ENCODE measurements around the genes PIGQ, WFIKKN1 and CHTF18.

DNA sequence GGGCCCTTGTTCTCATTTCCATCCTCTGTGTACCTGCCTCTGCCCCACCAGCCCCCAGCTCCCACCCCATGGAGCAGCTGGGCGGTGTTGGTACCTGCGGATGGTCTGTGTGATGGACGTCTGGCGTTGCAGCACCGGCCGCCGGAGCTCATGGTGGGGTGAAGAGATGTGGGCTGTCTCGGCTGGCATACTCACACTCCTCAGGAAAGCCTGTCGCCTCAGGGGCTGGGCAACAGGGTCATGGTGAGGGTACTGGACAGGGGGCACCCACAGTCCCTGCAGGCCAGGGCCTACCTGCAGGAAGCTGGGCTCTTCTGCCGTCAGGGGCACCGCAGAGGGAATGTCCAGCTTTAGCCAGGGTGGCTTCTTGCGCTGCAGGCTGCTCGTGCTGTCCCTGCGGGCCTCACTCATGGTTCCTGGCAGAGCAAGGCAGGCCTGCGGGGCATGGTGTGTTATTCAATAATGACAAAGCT is 7.8 kb downstream of the RHBDF1 start:
- RRBS, result no CpG with 5 or more reads among the region's 15 CpGs

GRCh38 chr16:85428-85925 is 7.5 kb downstream of the MPG start:
- RRBS, result no CpG with 5 or more reads among the region's 18 CpGs

DNA sequence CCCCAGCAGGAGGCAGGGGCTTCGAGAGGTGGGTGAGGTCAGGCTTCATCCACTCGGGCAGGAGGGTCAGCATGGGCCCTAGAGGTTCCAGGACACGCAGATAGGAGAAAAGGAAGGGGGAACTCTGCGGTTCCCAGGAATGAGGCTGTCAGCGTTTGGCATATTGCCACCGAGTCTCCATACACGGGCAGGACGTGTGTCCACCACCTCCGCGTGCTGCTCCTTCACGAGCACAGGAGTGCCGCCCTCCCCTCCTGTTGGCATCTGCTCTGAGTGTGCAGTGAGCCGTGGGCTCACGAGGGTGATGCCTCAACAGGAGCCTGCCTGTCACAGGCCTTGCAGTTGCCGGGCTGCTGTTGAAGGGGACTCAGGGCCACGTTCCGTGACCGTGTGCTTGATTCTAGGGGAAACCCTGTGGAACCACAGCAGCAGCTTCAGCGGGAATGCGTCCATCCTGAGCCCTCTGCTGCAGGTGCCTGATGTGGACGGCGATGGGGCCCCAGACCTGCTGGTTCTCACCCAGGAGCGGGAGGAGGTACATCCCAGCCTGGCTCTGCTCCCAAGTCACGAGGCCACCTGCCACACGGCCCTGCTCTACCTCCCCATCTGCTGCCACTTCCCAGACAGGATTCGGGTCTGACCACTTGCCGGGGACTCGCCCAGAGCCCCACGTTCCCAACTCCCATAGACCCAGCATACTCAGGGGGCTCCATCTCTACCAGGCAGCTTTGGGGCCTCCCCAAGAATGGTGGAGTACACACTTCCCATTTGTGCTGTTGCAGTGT is 14.6 kb downstream of the RGS11 start:
- RRBS, result no CpG with 5 or more reads among the region's 29 CpGs

DNA sequence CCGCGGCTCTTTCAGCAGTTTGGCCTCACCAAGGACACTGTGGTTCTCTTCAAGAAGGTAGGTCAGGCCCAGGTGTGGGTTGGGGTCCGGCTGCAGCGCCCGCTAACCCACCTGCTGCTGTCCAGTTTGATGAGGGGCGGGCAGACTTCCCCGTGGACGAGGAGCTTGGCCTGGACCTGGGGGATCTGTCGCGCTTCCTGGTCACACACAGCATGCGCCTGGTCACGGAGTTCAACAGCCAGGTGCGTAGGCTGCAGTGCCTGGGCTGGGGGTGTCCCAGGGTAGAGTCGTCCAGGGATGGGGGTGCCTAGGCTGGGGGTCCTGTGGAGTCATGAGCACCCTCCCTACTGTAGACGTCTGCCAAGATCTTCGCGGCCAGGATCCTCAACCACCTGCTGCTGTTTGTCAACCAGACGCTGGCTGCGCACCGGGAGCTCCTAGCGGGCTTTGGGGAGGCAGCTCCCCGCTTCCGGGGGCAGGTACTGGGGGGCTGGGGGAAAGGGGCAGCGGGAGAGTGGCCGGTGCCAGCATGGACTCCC is 2.1 kb downstream of the PDIA2 start:
- RRBS, result 97% methylated on average over 4 of the region's 25 CpGs

- RRBS, result 94% methylated on average over 4 of the region's 28 CpGs
These were observed 4.5 kb downstream of the PDIA2 start for GRCh38 chr16:287184-288148.

- RRBS, result no CpG with 5 or more reads among the region's 28 CpGs
These were observed 2.5 kb downstream of the PGAP6 start for GRCh38 chr16:378910-380070.

- RRBS, result 1% methylated on average over 15 of the region's 27 CpGs
These were observed 292 bp downstream of the PGAP6 start for GRCh38 chr16:381591-381781.

DNA sequence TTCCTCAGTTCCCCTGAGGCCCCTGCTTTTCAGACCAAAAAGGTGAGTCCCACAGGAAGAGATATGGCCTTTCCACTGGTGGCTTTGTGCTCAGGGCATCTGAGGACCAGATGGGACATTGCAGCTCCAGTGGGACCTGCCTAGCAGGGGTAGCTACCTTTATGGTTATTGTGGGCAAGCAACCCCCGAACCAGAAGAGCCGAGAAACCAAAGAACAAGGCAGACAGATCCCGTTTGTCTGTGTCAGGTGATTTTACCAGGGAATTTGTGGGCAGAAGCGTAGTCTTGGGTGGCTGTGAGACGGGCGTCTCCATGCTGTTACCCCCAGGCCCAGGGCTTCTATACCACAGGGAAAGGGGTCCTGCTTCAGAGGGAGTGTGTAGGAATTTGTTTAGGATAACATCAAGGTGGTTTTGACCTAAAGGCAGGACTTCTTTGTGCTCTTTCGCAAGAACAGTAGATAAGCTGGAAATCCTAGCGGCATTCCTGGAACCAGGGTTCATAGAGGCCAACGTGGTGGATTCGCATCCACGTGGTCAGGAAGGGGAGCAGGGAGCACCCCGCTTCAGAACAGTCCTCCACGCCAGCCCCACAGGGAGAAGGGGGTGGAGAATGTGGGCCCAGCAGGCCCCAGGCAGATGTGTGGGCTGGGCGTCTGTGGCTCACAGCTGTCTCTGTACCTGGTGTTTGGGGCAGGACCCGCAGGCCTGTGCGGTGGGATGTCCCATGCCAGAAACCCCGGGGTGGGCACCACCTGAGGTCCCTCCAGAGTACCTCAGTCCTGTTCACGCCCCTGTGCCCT is 3.9 kb downstream of the DECR2 start:
- RRBS, result no CpG with 5 or more reads among the region's 18 CpGs

DNA sequence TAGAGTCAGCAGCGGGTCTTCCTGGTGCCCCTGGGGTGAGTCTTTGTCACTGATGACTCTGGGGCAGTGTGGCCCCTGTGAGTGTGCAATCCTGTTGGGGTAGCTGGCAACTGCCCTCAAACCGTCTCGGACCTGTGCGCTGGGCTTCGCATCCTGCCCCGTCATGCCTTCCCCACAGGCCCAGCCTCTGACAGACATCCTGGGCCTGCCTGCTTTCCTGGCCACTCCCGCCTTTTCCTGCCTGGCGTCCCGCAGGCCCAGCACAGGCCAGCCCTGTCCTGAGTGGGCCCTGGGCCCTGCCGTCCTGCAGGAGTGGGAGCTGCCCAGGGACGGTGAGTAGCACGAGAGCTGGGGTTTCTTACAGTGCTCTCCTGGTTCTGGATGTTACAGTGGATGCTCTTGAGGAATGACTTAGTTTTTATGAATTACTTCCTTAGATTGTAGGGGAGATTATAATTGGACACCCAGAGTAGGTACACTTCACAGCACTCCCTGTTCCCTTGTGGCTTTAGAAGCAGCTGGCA is 50.1 kb upstream of the CAPN15 start:
- RRBS, result no CpG with 5 or more reads among the region's 12 CpGs

- RRBS, result 97% methylated on average over 7 of the region's 12 CpGs
These were observed 30.2 kb upstream of the CAPN15 start for GRCh38 chr16:497329-497693.

DNA sequence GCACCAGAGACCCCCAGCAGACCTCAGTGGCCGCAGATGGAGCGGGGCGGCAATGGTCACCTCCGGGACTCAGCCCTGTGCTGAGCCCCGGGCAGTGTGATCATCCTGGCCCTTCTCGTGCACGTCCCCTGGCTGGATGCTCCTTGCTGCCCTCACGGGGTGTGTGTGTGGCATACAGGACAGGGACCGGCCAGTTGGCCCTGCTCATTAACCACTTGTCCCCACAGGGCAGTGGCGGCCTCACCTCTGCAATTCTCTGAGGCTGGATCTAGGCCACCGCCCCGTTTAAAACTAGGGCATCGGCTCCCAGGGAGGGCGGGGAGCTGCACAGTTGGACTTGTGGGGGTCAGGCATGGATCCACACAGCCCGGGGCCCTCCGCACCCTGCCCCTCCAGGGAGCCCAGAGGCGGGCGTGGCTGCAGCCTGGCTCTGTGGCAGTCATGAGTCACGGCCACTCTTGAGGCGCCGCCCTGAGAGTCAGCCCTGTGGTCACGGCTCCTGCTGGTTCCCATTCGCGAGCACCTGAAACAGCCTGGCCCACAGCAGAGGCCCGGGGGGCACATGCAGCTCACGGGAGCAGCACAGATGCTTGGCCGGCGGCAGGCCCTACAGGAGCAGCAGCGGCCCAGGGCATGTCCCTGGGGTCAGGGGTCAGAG is 7.9 kb downstream of the CAPN15 start:
- RRBS, result 54% methylated on average over 7 of the region's 29 CpGs

DNA sequence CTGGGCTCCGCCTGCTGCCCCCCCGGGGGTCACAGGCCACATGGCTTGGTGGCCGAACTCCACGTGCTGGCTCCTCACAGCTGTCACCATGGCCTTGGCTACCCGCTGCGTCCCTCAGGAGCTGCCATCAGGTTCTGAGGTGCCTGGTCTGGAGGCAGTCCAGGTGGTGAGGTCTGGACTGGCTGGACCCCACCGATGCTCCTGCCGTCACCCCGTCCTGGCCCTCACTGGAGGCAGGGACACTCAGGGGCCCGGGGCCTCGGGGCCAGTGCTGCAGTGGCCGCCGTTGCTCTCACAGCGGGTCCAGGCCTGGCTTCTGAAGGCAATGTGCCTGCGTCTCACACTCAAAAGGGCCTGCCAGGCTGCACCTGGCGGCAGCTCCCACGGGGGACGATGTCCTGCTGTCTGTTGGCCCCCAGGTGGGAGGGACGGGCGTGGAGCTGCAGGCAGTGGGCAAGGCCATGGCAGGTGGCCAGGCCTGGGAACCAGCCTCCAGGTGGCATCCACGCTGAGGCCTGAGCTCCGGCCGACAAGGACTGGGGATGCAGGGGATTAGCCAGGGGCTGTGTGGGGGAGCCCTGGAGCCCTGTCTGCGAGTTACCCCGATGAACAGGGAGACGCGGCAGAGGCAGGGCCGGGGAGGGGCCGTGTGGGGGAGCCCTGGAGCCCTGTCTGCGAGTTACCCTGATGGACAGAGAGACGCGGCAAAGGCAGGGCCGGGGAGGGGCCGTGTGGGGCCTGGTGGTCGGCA is 13.4 kb downstream of the CAPN15 start:
- RRBS, result 90% methylated on average over 5 of the region's 35 CpGs

DNA sequence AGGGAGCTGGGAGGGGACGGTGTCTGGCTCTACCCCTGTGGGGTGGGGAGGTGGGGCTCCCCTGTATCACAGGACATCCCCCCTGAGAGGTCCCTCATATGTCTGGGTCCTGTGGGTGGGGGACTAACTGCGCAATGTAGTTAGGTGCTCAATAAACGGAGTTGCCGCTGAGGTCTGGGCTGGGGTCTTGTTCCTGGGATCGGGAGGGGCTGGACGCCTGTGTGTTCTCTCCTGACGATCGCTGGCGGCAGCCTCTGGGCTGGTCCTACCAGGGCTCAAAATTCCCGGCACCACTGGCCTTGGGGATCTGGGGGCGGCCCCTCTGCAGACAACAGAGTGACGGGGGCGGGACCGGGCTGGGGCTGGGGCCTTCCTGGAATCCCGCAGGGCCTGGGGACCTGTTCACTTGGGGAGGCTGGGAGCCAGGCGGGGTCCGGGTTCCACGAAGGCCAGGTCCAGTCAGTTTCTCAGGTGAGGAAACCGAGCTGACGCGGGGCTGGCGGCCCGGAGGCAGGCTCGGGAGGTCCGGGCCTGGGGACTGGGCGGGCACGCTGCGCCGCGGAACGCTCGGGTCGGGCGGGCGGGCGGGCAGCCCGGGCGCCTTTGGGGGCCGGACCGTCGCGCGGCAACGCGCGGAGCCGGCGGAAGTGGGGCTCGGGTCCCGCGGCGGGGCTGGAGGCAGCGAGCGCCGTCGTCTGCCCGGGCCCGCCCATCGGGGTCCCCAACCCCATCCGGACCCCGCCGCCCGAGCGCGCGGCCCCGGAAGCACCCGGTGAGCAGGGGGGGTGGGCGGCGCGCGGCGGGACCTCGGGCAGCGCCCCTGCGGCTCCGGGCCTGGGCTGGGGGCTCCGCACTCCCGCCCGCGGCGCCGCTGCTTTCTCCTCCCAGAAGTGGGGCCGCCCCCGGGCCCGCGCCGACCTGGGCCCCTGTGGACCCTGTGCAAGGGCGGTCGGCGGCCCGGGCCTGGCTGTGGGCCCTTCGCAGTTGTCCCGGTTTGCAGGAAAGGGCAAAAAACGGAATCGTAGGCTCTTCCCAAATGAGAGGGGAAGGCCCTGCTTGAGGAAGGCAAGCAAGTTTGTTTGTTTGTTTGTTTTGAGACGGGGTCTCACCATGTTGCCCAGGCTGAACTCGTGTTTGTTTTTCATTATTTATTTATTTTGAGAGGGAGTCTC is at the start of gene PIGQ:
Gene PIGQ (plus strand): TSS at position 644 of the 1,172 bp plus-strand sequence.
- RRBS, result 1% methylated on average over 62 of the region's 98 CpGs

DNA sequence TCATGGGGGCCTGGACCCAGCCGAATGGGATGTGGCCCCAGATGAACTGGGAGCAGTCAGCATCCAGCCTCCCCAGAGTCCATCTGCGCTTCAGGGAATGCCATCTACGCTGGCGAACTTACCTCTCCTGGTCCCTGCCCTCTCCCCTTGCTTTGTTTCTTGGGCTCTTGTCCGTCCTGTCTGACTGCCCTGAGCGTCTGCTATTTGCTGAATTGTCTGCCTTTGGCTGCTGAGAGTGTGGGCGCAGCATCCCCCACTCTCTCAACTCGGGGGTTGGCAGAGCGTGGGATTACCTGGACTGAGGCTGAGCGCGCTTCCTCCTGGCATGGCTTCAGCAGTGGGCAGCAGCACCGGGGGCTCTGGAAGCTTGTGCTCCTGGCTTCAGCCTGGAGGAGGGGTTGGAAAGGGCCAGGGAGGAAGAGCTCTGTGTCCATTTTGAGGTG is 2.2 kb downstream of the RAB40C start:
- RRBS, result no CpG with 5 or more reads among the region's 12 CpGs

DNA sequence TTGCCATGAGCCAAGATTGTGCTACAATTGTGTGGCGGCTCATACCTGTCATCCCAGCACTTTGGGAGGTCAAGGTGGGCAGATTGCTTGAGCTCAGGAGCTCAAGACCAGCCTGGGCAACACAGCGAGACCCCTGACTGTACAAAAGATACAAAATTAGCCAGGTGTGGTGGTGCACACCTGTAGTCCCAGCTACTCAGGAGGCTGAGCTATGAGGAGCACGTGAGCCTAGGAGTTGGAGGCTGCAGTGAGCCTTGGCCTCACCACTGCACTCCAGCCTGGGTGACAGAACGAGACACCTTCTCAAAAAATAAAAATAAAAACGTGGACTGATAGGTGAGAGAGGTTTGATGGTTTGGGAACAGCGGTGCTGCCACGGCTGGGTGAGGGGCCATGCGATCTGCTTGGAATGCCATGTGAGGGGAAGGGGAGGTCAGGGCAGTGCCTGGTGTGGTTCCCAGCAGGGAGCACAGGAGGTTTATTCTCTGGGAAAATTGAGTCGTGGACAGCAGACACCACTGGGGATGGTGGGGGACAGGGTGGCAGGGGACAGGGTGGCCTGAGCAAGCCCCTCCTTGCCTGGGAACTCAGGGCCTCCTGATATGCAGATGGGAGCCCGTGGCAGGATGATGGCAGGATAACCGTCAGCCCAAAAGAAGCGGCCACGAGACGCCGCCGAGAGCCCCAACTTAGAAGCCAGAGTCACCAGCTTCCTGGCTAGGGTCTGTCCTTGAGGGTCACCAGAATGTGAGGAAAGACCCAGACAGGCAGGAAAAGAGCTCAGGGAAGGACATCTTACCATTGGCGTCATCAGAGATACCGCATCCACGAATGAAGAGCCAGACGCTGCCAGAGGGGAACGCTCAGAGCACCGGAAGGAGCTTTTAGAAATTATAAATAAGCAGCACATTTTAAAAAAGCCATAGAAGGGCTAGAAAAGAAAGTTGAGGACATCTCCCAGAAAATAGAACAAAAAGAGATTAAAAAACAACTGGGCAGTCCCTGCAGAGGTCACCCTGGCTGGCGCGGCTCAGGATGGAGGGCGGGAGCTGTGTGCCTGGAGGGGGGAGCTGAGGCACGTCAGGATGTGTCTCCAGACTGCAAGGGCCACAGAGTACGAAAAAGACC is 19.3 kb downstream of the RAB40C start:
- RRBS, result no CpG with 5 or more reads among the region's 27 CpGs

DNA sequence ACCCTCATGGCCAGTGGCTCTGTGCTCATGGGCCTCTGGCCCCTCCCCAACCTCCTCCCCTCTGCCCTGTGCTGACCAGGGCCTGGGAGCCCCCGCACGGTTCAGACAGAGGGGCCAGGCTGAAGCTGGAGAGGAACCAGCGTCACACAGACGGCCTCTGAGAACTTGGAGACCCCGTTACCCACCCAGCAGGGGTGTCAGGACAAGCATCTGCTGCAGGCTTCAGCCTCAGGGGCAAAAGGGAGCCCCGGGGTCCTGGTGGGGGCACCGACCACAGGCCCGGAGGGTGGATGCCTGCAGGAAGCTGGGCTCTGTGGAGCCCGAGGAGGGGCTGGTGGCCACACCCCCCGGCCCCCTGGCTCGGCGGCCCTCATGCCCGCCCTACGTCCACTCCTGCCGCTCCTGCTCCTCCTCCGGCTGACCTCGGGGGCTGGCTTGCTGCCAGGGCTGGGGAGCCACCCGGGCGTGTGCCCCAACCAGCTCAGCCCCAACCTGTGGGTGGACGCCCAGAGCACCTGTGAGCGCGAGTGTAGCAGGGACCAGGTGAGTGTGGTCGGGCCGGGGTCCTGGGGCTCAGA is at the start of gene WFIKKN1:
Gene WFIKKN1 (plus strand): TSS at position 104 of the 578 bp plus-strand sequence.
- RRBS, result 36% methylated on average over 14 of the region's 24 CpGs

DNA sequence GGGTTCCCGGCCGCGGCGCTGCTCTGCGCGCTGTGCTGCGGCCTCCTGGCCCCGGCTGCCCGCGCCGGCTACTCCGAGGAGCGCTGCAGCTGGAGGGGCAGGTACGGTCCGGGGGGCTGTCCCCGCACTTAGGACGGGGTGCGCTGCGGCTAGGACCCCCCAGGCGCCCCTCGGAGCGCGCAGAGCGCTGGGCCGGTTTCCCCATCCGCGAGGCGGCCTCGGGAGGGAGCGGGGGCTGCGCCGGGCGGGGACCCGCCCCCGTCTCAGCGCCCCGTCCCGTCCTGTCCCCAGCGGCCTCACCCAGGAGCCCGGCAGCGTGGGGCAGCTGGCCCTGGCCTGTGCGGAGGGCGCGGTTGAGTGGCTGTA is 358 bp downstream of the METRN start:
- RRBS, result 1% methylated on average over 41 of the region's 44 CpGs

- RRBS, result over 99% methylated on average over 6 of the region's 39 CpGs
These were observed 993 bp upstream of the MSLN start for GRCh38 chr16:759292-760189.

- RRBS, result 2% methylated on average over 11 of the region's 73 CpGs
These were observed at the start of gene CHTF18 for GRCh38 chr16:788507-789031. Gene CHTF18 (plus strand): TSS chr16:788620.

GRCh38 chr16:796911-797564 is 3.5 kb downstream of the GNG13 start:
- RRBS, result no CpG with 5 or more reads among the region's 9 CpGs

Data from HTR-8/SVneo (cell line).